Pulmonary artery (tissue), 1 donor: ENCODE measurements around a stretch of chr12.

GRCh38 chr12:124524145-124525391, 42.8 kb downstream of the NCOR2 start:
- PRO-cap = no peak

GRCh38 chr12:124543811-124544911, 23.3 kb downstream of the NCOR2 start:
- PRO-cap = no peak

- PRO-cap = no peak
These were observed 14.7 kb upstream of the NCOR2 start for GRCh38 chr12:124582132-124582544.

- PRO-cap = no peak
These were observed 53.7 kb upstream of the NCOR2 start for GRCh38 chr12:124620928-124621726.

- PRO-cap = no peak
These were observed 120.5 kb upstream of the NCOR2 start for GRCh38 chr12:124687799-124688343.

- PRO-cap = no peak
These were observed 129.1 kb downstream of the SCARB1 start for GRCh38 chr12:124734476-124735034.

GRCh38 chr12:124736985-124737424, 126.7 kb downstream of the SCARB1 start:
- PRO-cap = no peak

DNA sequence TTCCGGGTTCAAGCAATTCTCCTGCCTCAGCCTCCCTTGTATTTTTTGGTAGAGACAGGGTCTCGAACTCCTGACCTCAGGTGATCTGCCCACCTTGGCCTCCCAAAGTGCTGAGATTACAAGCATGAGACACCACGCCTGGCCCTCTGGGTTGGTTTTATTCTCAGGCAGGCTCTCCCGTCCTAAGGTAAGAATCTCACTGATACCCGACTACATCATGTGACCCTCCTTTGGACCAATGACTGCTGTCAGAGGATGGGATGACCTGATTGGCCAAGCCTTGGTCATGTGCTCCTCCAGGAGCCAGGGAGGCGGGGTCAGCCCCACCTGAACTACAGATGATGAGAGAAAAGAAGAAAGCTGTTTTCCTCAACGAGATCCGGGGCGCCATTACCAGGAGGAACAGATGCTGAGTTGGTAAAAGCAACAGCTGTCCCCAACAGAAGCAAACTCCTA, 119.0 kb downstream of the SCARB1 start:
- PRO-cap = no peak

DNA sequence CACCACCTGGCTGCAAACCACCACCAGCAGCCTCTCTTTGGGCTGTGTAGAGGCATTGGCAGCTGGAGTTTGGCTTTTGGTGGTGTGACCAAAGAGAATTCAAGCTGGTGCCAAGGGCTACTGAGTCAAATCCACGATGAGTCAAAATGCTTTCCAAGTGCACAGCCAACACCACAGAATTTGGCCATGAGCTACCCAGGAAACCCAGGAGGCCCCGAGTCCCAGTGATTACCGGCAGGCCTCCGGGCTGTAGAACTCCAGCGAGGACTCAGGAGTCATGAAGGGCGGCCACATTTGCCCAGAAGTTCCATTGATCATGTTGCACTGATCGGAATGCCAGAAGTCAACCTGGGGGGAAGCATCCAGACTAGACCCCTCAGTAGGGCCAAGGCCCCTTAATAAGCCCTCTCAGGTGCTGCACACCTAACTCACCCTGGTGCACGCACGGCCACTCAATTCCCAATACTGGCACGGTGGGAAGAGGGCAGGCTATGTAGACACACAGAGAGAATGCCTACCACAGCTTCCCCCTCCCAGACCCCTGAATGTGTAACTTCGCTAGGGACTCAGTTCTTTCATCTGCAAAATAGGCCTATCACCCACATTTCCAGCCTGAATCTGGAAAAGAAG, 53.6 kb downstream of the SCARB1 start:
- PRO-cap = no peak

- PRO-cap = no peak
These were observed 34.1 kb downstream of the SCARB1 start for GRCh38 chr12:124829212-124830259.

GRCh38 chr12:125110585-125111313, 45.5 kb downstream of the AACS start:
- PRO-cap = no peak

DNA sequence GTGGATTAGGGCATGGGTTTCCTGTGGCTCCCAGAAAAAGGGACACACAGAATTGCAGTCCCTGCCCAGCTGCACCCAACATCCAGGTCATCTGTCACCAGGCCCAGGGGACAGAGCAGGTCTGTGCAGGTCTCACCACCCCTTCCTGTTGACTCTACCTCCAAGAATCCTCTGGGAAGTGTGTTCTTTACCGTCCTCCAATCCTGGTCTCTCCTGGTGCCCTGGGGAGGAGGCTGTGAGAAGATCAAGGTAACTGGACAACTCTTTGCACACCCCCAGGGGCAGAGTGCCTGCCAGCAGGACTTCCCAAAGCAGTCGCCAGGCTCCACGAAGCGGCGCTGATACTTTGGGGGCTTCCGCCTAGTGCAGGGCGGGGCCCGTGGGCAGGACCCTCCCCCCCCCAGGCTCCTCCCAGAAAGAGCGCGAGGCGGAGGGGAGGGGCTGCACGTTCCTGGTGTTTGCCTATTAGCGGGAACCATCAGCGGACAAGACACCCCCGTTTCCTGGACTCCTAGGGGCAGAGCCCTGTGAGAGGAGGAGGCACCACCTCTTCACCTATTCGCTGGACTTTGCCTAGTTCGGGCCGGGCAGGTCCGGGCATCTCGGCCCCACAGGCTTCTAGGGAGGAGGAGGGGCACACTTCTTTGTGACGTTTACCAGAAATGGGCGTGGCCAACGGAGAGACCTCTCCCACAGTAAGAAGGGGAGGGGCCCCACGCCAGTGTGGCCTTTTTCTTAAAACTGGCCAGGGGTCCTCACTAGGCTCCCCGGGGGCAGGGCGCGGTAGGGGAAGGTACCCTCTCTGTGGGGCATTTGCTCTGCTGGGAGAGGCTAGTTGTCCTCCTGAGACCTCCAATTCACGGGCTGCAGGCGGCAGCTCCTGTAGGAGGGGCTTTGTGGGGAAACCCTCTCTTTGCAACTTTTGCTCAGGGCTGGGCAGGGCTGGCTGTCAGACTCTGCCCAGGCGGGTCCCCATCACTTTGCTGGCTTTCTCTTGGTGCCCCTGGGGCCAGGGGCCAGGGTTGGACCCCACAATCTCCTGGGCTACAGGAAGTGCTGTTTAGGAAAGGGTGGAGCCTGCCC, 797.2 kb downstream of the TMEM132B start:
- PRO-cap = no peak

GRCh38 chr12:126156728-126157304, 970.6 kb downstream of the TMEM132B start:
- PRO-cap = no peak

DNA sequence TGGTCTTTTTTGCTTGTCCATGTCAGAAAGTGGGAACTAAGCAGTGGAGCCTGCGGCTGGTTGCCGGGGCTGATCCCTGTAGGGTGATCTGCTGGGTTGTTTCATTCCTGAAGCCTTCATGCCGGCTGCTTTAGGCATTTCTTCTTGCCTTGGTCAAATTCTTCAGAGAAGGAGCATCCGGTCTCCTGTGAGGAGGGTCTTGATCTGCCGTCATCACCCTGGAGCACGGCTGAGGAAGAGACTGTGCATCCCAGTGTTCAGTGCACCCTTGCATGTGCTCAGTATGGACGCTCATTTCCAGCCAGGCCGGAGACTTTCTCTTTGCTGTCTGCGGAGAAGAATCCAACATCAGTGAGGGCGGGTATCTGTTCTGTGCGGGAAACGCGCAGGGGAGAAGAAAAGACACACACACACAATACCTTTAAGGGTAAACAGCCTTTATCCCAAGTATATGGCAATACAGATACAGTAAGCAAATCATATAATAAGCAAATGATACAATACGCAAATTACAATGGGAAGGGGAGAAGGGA, 1367.0 kb upstream of the TMEM132C start:
- PRO-cap = no peak

GRCh38 chr12:127083212-127083751, 1183.7 kb upstream of the TMEM132C start:
- PRO-cap = no peak

DNA sequence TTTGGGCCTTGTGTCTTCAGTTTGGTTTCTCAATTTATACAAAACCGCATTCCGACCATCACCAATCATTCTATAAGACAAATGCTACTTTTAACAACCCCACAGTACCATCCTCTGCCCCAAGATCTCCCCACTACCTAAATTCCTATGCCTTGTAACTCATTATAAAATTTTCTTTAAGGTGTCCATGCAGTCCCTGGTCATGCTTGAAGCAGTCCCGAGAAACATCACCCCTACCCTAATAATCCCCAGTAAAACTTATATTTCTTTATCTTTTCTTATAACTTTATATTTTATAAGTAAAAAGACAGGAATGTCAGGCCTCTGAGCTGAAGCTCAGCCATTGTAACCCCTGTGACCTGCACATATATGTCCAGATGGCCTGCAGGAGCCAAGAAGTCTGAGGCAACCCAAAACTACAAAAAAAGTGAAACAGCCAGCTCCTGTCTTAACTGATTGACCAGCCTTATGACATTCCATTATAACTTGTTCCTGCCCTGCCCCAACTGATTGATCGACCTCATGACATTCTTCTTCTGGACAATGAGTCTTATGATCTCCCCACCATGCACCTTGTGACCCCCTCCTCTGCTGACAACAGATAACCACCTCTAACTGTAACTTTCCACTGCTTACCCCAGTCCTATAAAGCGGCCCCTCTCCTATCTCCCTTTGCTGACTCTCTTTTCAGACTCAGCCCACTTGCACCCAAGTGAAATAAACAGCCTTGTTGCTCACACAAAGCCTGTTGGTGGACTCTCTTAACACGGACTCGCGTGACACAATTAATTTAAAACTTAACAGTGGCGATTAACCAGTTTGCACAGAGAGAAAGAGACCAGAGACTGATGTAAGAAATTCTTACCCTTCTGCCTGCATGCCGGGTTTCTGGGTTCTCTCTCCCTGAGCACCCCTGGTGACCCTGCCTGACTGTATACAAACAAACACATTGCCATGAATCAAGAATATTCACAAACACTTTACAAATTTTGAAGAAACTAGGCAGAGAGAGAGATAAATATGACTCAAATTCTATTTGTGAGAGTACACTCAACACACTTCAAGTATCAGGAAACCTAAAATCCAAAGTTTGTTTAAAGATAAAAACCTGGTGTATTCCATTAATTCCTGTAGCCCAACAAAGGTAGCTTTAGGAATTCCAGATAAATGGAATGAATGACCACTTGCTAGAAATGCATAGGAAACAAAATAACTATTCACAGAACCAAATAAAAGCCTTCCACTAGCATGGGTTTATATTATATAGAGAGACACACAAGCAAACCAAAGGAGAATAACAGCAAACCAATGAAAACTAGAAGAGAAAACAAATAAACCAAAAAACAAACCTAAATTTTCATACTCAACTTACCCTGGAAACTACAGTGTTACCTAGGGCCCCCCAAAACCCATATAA, 1109.2 kb upstream of the TMEM132C start:
- PRO-cap = no peak

GRCh38 chr12:127283956-127284590, 982.9 kb upstream of the TMEM132C start:
- PRO-cap = no peak

- PRO-cap = no peak
These were observed 75.7 kb upstream of the TMEM132C start for GRCh38 chr12:128191312-128191628.

DNA sequence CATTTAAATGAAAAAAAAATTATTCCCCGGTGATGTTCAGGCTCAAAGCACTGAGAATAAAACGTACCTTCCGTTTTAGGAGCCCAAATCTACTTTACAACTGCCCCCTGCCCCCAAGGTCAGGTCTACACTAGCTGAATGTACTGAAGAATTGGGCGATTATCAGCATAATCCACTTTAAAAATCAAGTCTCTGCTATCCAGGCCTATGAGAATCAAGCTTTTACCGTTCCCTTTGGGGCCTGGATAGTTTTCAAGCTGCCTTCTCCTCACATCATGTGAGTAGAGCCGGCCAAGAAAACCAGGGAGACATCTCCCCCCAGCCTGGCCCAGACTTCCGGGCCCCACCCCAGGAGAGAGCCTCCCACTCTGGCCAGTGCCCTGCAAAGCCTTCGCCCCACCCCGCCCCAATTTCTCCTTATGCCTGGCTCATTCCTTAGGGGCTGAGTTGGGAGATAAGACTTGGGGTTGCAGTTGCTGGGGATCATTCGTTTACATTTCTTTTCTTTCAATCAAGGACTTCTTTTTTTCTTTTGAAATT, 1.5 kb upstream of the TMEM132C start:
- PRO-cap = no peak

- PRO-cap = no peak
These were observed 40.5 kb downstream of the SLC15A4 start for GRCh38 chr12:128783113-128783729.